Heart (tissue), 3 donors: ENCODE data around the gene GPR160.

DNA sequence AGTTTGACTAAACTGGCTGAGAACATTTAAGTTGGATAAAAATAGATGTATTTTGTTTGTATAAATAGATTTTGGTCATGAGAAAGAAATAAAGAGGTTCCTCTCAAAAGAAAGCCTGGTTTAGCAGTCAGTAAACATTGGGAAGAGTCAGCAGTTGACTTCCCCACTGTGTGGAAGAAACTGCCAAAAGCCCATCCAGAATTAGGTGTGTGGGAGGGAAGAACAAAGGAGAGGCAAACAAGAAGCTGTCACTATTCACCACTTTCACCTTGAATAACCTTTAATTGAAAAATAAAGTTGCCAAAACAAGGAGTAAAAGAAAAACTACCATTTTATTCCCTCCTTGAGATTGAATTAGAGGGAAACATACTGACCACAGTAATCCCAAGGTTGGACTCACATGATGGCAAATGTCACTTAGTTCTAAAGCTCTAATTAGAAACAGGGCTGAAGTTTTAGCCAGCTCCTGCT lies 139.2 kb downstream of the SERPINI1 start:
- RAMPAGE, long total RNA, 2 experiments = no peak in any of the 2 experiments

GRCh38 chr3:168029505-168030157 lies 66.1 kb downstream of the GOLIM4 start:
- RAMPAGE, long total RNA, 2 experiments = start-site peak on the minus strand in 1 of 2 experiments, at chr3:168029788-168029961 at its widest, 20 to 42 reads per replicate

DNA sequence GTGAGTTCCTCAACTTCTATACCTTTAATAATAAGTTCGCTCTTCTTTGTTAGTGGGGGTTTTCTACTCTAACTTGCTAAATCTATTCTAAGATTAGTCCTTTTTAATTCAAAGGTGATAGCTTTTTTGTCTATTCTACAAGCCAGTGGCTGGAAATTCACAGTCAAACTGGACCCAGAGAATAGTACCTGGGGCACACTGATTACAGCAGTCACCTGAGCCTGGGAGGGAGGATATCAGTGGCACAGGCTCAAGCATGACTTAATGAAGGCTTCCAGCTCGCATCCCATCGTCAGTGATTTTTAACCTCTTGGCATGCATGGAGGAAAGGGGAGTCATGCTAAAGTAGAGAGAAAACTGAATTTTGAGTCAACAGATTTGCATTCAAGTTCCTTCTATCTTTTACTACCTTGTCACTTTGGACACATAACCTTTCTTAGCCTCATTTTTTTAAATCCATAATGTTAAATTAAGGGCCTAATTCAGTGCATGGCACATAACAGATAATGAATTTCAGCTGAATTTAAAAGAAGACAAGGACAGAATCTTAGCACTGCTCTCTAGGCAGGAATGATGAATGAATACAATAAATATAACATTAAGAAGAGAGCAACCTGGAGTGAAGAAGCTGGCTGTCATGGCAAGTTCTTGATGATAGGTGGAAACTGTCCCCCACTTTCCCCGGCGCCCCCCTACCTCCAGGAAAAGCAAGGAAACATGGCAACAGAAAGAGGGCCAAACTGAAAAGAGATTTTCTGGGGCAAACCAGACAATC lies 24.7 kb downstream of the GOLIM4 start:
- RAMPAGE, long total RNA, 2 experiments = no peak in any of the 2 experiments

- RAMPAGE, long total RNA, 2 experiments = no peak in any of the 2 experiments
Measured at GRCh38 chr3:168570856-168571244, 475.1 kb upstream of the GOLIM4 start.

GRCh38 chr3:169147607-169147988 lies 515.9 kb downstream of the MECOM start:
- RAMPAGE, long total RNA, 2 experiments = no peak in any of the 2 experiments

DNA sequence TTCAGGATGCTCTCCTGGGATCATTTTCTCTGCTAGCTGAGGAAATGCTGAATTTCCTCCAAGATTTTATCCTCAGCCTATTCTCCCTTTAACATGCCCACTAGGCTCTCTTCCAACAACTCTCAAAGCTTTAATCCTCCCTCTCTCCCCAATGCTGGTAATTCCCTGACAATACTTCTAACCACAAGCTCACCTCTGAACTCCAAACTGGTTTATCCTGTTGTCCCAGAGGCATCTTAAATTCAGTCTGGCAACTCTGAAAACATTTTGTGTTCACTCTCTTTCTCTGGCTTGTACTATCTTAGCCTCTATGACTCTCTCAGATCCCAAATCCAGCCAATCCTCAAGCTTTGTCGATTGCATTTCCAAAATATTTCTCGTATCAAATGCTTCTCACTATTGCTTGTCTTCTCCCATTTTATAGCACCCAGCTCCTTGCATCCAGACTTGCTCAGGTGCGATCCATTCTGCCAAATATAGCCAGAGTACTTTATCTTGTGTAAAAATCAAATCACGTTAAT lies 490.2 kb downstream of the MECOM start:
- RAMPAGE, long total RNA, 2 experiments = no peak in any of the 2 experiments

- RAMPAGE, long total RNA, 2 experiments = no peak in any of the 2 experiments
Measured at GRCh38 chr3:169227718-169228323, 435.7 kb downstream of the MECOM start.

GRCh38 chr3:169241552-169241961 lies 422.0 kb downstream of the MECOM start:
- RAMPAGE, long total RNA, 2 experiments = no peak in any of the 2 experiments

GRCh38 chr3:169297461-169297867 lies 366.0 kb downstream of the MECOM start:
- RAMPAGE, long total RNA, 2 experiments = no peak in any of the 2 experiments

DNA sequence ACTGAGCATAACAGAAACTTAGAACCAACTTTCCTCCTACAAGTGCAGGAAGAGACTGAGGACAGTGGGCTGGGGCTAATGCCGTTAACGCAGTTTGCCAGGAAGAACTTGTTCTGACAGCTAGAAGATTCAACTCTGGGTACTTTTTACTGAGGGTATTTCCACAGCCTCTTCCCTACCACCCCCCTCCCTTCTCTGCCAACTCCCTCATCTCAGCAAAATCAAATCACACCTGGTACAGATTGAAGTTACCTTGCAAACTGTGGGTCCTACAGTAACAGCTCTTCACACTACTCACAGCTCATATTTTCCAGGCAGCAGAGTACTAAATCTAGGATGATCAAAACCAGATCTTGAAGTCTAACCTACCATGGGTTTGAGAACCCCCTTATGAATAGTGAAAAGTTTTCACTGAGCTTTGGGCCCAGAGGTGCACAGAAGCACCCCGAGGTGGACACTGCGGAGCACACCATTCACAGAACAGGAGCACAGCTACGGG lies 338.8 kb downstream of the MECOM start:
- RAMPAGE, long total RNA, 2 experiments = no peak in any of the 2 experiments

DNA sequence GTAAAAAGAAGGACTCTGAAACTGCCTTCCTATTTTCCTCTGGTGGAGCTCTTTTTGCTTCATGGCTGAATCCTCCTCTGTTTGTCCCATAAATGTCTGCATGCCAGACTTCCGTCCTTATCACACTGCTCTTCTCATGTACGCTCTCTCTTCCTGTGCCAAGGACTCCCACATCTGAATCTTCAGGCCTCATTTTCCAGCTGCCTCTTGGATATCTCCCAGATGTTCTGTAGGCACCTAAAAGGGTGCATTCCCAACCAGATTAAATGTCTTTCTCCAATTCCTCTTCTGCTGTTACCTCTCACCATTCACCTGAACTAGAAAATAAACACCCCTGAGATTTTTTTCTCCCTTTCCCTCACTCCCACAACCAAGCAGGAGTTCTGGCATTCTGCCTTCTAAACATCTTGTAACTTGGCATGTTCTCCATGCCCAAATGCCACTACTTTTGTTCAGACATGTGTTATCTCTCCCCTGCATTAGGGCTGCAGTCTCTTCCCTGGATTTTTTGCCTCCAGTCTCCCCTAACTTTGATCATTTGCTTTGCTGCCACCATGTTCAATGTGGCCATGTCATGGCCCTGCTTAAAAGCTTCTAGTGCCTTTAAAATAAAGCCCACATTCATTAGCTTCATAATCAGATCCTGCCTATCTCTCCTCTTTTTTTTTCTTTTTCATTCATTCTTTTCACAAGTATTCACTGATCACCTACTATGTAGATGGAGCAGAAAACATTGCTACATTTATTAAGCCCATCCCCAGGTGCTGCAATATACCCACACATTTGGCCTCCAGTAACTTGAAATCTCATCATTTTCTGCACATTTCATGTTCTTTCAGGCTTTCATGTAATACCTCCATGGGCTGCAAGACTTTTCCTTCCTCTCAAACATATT lies 123.3 kb downstream of the MECOM start:
- RAMPAGE, long total RNA, 2 experiments = no peak in any of the 2 experiments

DNA sequence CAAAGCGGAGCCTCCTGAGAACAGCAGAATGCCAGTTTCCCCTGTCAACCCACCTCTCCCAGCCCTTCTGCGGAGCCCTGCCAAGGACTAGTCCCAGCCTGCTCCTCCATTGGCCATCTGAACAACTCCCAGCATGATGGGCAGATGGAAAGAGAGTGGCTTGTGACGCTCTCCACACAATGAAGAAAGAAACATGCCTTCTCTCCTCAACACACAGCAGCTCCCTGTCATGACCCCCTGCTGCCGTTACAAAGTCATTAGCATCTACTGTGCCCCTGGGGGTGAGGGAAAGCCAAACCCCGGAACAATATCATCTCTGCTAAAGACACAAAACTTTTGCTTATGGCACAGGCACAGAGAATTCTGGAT lies 33.6 kb downstream of the MECOM start:
- RAMPAGE, long total RNA, 2 experiments = no peak in any of the 2 experiments

GRCh38 chr3:169669020-169669542 lies 5.6 kb upstream of the MECOM start:
- RAMPAGE, long total RNA, 2 experiments = no peak in any of the 2 experiments

DNA sequence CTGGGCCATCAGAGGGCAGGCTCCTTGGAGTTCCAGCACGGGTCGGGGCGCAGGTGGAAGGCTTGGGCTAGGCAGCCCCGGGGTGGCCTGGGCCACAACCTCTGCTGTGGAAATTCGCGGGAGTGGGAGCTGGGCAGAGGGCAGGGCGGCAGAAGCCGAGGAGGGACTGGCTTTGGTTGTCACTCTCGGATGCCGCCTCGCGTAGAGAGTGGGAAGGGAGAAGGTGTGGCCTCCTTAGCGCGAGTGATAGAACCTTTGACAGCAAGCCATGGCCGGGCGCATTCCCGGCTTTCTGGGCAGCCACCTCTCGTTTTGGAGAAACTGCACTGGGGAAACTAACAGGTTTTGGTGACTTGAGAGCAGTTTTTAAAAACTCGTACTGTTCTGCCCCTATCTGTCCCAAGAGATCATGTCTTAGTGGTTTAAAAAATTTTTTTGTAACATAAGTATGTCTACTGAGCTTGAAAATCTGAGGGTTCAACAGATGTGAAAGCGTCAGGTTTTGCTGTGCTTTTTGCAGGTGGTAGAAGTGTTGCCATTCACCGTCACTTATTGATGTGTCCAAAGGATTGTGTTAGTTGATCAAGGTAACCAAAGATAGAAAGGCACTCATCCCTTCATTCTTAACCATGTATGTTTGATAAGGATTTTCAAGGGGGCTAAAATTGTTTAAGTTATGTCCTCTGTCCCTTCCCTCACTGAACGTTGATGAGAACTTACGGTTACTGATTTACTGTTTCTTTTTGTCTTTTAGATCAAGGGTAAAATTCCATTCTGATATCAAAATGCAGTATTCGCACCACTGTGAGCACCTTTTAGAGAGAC lies 527 bp downstream of the MYNN start:
- RAMPAGE, long total RNA, 2 experiments = no peak in any of the 2 experiments

DNA sequence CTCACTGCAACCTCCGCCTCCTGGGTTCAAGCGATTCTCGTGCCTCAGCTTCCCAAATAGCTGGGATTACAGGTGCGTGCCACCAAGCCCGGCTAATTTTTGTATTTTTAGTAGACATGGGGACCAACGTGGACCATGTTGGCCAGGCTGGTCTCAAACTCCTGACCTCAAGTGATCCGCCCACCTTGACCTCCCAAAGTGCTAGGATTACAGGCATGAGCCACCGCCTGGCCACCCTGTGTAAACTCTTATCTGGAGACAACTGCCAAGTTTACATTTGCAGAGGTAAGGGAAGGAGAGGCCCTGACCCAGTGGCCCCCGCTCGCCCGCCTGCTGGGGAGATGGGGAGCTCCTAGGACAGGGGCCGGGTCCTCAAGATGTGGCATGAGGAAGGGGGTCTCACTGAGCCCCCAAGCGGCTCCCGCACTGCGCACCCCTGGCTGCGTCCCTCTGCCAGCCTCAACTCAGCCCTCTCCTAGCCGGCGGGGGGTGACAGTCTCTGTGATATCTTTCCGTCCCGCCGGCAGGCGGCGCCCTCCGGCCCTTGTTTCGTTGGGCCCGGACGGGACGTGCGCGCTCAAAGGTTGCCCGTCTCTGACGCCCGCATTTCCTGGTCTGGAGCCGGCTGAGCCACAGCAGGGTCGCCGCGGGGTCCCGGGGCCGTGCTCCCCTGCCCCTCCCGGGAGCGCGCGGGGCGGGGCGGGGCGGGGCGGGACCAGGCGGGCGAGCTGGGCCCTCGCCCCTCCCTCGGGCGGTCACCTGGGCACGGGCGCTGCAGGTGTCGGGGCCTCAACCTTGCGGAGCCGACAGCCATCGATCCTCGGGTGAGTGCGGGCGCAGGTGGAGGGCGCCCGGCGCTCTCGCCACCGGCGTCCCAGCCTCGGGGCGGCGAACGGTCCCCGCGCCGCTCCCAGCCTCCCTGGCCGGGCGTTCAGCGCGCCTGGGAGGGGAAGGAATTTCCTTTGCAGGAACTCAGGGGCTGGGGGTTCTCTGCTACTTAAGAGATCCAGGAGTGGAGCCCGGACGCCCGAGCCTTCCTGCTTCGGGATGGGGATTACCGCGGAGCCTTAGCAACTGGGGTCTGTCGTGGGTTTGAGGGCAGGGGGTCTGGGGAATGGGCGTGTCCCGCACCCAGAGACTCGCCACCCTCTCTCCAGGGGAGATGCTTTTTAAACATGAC lies at the start of gene GPR160:
TSS of gene GPR160 (plus strand) at position 604 of the 1,180 bp plus-strand sequence.
- RAMPAGE, long total RNA, 2 experiments = no peak in any of the 2 experiments

DNA sequence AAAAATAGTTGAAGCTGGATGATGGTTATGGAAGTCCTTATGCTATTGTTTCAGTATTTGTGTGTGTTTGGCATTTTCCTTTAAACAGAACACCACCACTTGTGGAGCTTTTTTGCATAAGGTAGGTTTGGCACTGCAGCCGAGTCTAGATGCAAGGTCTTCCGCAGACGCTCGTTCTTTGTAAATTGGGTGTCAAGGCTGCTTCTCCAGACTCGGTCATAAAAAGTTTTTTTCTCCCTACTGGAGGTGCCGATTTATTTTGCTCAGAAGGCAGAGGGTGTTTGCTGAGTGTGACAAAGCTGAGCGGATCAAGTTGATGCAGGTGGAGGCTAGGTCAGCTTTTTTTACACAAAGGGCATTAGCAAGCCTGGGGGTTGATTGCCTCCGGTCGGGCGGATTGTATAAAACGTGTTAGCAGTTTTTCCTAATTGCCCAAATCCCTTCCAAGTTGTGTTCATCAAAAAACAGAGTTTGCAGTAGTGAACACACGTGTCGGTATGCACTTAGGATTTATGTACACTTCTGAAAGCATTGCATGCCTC lies 2.5 kb downstream of the GPR160 start:
- RAMPAGE, long total RNA, 2 experiments = no peak in any of the 2 experiments

- RAMPAGE, long total RNA, 2 experiments = no peak in any of the 2 experiments
Measured at GRCh38 chr3:170075546-170075875, 37.7 kb downstream of the GPR160 start.

DNA sequence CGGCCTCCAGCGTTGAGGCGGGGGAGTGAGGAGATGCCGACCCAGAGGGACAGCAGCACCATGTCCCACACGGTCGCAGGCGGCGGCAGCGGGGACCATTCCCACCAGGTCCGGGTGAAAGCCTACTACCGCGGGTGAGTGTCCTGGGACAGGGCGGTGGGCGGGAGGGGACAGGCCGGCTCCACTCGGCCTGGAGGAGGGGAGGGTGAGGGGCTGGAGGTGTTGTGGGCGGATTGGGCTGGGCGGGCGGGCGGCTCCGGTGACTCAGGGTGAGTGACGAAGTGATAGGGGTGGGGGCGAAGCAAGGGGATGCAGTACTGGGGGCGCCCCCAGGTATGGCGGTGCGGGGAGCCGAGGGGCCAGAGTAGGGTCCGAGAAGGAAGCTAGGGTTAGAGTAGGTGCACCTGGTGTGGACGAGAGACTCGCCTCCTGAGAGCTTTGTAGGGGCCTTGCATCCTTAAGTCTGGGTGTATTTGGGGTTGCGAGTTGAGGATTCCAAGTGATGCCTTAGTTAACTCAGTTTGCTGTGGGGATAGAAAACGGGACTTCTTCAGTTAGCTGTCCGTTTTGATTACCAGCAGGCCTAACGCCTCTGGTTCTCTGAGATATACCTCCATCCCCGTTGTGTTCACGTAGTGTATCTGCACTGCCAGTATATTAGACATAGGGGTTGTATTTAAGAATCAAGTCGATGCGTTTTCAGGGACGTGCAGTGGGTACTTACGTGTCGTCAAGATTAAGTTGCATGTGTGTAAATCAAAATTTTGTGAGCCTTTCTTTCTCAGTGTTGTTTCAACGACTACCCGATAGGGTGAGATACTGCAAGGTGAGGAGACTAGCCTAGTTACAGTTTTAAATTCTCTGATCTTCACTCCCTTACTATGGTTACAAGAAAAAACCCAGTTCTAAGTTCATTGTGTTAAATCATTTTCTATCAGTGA lies 683 bp downstream of the PRKCI start:
- RAMPAGE, long total RNA, 2 experiments = no peak in any of the 2 experiments

DNA sequence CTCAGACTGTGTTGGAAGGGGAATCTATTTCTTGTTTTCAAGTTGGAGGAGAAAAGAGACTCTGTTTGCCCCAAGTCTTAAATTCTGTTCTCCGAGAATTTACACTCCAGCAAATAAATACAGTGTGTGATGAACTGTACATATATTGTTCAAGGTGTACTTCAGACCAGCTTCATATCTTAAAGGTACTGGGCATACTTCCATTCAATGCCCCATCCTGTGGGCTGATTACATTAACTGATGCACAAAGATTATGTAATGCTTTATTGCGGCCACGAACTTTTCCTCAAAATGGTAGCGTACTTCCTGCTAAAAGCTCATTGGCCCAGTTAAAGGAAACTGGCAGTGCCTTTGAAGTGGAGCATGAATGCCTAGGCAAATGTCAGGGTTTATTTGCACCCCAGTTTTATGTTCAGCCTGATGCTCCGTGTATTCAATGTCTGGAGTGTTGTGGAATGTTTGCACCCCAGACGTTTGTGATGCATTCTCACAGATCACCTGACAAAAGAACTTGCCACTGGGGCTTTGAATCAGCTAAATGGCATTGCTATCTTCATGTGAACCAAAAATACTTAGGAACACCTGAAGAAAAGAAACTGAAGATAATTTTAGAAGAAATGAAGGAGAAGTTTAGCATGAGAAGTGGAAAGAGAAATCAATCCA lies 3.4 kb downstream of the SKIL start:
- RAMPAGE, long total RNA, 2 experiments = no peak in any of the 2 experiments

DNA sequence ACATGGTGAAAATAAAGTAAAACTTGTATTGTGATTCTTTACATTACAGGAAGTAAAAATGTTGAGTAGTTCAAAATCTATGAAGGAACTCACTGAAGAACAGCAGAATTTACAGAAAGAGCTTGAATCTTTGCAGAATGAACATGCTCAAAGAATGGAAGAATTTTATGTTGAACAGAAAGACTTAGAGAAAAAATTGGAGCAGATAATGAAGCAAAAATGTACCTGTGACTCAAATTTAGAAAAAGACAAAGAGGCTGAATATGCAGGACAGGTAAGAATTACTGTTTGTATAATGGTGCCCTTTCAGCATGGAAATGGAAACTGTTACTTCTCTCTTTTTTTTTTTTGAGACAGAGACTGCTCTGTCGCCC lies 27.7 kb upstream of the CLDN11 start:
- RAMPAGE, long total RNA, 2 experiments = no peak in any of the 2 experiments